Skeletal muscle satellite cell (primary cell): ENCODE data around the genes CWC22 and FAM171B.

DNA sequence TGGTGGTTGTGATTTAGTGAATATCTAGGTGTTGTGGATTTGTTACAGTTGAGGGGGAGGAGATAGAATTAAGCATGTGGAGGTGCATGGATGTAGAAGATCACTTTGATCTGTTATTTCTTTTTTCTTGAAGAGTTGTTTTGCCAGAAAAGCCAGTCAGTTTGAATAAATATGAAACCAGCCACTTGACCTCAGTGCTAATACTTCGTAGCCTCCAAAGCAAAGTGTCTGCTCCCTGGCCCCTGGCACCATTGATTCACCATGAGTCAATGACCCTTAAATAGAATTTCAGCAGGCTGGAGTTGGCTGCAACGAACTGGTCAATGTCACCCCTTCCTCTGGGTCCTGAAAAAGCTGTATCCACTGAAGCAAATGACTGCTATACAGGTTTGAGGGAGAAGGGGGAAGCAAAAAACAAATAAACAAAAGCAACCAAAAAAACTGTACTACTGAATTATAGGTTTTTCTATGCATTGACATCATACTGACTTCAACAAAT is 57.9 kb upstream of the TTN start:
- CAGE, long polyA plus RNA = no peak

DNA sequence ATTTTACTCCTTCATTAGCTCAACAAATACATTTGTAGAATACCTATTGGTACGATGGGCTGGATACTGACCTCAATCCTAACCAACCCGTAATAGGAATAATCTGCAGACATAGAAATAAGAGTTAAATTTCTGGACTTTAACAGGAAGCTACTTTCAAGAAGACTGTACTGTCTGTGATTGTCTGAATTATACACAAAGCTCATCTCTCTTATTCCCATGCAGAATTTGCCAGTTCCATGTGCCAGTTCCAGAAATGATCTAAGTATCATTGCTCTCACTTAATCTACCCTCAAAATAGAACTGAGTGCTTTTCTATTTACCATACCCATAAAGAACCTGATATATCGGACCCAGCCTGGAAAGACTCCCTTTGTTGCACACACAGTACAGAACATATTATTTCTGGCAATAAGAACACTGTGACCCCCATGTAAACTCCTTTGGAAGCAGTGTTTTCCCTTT is 102.2 kb upstream of the TTN start:
- CAGE, long polyA plus RNA = no peak

DNA sequence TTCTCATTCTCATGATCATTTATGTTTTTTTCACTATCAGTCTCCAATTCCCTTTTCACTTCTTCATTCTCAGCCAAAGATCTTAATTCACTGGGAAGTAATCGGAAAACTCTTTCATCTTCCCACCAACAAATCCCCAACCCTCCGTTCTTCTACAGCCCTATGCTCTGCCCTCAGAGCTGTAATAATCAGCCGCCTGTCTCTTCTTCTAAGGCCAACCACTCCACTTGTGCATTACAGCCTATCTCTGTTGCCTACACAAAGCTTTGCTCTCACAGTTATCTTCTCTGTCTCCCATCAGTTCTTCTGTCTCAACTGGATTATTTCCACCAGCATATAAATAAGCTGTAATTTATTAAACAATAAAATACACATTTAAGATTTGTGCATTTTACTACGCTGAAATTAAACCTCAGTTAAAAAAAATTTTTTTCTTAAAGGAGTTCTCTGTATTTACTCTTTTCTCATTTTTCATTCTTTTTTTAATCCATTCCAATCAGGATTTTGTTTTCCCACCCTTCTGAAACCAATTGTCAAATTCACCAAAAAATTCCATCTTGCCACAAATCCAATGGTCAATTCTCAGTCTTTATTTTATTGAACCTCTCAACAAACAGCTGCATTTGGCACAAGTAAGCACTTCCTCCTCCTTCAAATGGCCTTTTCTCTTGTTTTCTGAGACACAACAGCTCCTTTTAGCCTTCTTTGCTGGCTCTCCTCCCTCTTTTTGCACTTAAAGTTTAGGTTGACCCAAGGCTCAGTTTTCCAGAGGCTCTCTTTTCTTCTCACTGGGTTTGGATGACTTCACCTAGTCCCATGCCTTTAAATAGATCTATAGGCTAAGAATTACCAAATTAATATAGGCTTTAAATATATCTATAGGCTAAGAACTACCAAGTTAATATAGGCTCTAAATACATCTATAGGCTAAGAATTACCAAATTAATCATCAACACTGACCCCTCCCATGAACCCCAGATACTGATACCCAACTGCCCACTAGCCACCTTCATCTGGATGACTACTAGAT is 76.1 kb upstream of the CCDC141 start:
- CAGE, long polyA plus RNA = no peak

DNA sequence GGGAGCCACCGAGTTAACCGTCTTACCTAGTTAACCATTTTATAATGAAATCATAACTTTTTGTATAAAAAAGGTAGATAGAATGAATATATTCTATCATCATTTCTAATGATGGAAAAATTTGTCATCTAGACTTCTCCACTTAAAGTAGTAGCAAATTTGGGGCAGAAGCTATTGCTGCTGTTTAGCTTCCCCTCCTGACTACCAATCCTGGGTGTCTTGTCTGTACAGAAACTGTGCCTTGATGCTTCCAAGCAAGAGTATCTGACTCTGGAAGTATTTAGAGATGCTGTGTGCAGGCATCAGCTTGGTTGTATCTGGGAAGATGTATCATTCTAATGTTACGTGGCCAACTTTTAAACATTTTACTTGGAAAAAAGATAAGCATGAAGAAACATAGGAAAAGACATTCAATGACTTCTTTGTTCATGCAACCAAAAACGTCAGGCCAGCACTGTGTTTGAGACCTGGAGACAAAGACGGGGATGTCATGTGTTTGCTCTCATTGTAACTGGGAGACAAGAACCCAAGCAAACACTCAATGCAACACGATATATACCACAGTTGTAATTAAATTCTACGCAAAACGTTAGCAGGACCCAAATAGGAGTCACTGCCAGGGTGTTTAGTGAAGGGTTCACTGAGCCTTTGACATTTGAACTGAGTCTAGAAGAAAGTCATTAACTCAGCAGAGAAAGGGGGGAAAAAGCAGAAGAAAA is 8.8 kb upstream of the SESTD1 start:
- CAGE, long polyA plus RNA = no peak

- CAGE, long polyA plus RNA = no peak
Observed at GRCh38 chr2:179970454-179971359, 36.4 kb downstream of the CWC22 start.

- CAGE, long polyA plus RNA = start-site peak on the minus strand at chr2:180007091-180007118, 1,308 and 1,106 reads in 2 replicates
Observed at GRCh38 chr2:180006561-180007515, at the start of gene CWC22. TSS of gene CWC22 (minus strand) at chr2:180007297.

- CAGE, long polyA plus RNA = no peak
Observed at GRCh38 chr2:180722998-180723197, 257.5 kb upstream of the UBE2E3 start.

DNA sequence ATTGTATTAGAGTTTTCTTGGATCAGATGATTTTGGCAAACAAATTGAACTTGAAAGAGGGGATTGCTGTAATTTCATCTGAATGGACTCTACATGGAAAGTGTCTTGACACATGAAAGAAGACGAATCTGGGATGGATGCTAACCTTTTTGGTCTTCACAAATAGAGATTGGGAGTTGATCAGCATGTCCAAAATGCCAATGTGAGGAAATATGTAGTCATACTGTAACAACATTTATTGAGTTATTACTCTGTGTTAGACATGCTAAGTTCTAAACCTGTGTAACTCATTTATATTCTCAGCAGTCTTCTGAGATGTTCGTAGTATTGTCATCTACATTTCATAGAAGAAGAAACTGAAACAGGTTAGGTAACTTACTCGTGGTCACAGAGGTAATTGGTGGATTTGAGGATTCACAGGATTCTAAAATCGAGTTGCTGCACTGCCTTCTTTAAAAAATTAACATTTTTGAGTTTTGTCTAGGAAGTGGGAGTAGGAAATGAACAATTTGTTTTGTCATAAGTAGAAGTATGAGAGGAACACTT is 162.1 kb downstream of the UBE2E3 start:
- CAGE, long polyA plus RNA = no peak

GRCh38 chr2:181461996-181462465 is 4.8 kb downstream of the ITGA4 start:
- CAGE, long polyA plus RNA = no peak

- CAGE, long polyA plus RNA = no peak
Observed at GRCh38 chr2:181678101-181678920, 2.0 kb downstream of the NEUROD1 start.

- CAGE, long polyA plus RNA = no peak
Observed at GRCh38 chr2:181898698-181899305, 7.3 kb downstream of the ITPRID2 start.

DNA sequence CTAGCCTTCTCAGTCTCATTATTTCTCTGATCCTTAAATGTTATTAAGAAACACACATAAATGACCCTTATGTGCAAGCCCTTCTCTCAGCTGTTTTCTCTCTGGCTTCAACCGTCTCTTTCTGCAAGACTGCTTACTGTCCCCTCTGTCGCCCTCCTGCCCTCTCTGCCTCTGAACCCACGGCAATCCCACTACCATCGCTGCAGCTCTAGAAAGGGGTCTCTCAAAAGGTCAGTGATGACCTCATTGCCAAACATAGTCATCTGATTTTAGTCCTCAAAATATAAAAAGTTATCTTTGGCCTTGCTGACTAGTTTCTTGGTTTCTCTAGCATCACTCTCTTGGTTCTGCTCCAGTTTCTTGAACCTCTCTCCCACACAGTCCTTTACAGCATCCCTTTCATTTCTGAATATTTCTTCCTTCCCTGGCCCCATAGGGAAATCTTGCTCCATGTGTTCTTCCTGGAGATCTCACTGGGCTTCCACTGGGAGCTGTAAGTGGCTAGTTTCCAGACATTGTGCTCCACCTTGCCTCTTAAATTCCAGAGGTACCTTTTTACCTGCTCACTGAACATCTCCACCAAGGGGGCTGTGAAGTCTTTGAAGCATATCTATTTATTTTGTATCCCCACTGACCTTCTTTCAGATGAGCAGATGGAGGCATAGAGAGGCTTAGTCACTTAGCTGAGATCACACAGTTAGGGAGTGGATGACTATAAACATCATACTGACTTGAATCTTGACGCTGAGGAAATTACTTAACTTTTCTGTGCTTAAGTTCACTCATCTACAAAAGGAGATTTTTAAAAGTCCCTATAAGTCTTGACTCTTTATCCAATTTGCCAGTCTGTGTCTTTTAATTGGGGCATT is 96.1 kb downstream of the PDE1A start:
- CAGE, long polyA plus RNA = no peak

DNA sequence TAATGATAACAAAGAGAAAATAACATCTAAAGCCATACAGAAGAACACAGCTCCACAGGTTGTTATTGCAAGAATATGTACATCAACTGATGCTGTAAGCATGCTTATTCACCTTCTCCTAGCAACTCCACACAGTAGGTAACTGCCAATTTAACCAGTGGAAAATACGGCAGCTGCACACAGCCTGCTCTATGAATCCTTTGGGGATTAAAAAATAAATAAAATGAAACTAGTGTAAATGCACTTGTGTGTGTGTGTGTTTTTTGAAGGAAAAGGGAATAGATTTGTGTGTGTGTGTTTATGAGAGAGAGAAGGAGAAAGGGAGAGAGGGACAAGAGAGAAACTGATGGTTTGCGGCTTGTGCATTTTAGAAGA is 96.1 kb upstream of the PDE1A start:
- CAGE, long polyA plus RNA = no peak

DNA sequence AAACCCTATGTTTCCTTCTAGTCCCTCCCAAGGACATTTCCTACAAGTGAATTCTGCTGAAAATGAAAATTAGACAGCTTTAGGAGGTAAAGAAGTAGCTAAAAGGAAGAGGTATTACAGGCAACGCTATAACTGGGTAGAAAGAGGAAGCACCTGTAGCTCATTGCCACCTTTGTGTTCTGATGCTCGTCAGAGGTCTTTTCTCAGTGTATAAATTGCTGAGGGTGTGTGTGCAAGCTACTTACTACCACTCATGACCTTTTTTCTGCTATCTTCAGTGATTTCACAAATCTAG is 1.4 kb downstream of the DNAJC10 start:
- CAGE, long polyA plus RNA = no peak

DNA sequence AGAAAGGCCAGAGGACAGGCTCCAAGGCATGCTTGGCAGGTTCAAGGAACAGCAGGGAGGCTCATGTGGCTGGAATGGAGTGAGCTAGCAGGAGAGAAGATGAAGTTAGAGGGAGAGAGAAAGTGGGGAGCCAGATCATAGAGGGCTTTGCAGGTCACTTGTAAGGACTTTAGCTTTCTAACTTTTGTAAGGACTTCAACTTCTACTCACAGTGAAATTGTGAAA is 73.4 kb downstream of the FRZB start:
- CAGE, long polyA plus RNA = no peak

DNA sequence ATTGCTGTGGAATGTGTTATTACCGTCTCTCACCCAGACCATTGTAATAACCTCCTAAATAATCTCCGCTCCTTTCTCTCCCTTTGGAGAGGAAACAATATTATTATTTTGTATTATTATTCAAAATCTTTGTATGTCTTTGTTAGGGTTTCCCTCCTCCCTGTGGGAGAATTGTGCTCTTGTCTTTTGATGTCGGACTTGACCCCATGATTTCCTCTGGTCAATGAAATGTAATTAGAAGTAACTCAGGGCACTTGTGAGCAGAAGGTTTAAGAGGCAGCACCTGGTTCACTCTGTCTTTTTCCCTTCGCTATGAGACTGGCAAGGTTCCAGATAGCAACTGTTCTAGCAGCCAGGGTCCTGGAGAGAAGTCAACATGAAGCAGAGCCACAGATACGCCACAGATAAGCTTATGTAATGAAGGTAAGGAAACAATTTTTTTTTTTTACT is 601.3 kb upstream of the ZNF804A start:
- CAGE, long polyA plus RNA = no peak

DNA sequence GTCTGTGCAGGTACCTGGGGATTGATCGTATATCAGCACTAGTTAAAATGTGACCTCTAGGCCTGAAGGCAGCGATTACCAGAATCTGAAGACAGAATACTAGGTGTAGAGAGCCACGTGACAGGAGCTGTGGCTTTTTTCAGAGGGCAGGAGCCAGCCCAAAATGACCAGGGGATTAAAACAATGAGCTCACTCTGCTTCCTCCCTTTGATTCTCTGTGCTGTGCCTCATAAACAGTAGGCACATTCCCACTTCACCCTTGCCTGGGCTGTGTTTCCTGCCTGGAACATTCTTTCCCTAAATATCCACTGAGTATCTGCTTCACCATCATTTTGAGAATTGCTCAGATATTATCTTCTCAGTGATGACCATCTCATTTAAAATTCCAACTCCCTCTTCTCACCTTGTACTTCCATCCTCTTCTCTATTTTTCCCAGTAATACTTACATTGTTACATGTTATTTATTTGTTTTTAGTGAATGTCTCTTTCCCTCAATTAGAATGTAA is 15.3 kb downstream of the ITGAV start:
- CAGE, long polyA plus RNA = no peak

DNA sequence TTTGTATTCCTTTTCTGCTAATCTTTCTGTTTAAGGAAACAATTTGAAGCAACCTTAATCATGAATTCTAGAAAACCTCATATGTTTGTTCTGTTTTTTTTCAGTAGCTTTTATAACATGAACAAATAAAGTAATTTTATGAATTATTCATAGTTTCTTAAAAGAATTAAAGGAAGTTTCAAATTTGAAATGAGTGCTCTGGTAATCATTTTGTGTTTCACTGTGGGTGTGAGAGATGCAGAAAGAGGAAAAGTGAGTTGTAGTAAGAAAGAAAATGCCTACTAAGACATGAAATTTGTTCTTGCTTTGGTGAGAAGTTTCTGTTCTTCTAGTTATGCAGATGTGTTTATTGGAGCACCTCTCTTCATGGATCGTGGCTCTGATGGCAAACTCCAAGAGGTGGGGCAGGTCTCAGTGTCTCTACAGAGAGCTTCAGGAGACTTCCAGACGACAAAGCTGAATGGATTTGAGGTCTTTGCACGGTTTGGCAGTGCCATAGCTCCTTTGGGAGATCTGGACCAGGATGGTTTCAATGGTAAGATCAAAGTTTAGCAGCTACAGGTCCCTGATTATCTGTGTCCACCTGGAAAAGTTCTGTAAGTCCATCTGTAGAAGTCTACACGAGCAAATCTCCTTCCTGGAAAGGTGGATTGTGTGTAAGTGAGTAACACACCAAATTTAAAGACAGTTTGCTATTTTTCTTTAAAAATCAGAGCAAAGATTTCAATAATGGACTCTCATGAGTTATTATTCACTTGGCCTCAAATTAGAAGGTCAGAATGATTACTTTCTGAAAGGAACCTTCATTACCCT is 51.4 kb downstream of the ITGAV start:
- CAGE, long polyA plus RNA = no peak

GRCh38 chr2:186675493-186676051 is 18.3 kb upstream of the FAM171B start:
- CAGE, long polyA plus RNA = no peak

- CAGE, long polyA plus RNA = no peak
Observed at GRCh38 chr2:186693630-186694776, at the start of gene FAM171B. TSS of gene FAM171B (plus strand) at chr2:186694060.